ENCODE results near the gene C5orf24.

DNA sequence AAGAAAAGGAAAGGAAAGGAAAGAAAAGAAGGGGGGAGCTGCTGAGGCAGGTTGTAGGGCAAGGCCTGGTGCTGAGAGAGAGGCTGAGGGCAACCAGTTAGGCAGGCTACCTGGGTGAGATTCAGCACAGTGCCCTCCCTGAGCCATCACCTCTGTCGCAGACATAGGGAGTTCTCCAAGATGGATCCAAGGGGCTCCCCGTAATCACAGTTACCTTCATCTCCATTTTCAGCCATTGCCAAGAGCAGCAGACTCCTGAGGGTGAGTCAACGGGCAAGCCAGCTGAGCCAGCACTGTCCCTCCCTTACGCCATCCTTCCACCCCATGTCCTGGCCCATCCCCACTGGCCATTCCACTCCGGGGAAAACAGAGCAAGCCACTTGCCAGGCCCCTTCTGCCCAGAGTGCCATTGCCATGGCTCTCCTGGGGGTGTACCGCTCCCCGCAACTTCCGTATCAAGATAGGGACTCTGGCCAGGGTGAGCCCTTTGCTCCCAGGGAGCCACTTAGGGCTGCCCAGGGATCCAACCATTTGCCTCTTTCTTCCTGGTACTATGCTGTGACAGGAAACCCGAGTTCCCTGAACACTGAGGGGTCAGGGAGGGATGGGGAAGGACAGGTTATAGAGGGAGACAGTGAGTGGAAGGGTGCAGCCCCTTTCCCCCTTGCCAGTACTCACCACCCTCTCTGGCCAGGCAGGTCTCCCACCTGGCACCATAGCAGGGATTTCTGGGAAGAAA, 48.9 kb upstream of the CDKN2AIPNL start:
- PRO-cap, 2 experiments = no peak in any of the 2 experiments

DNA sequence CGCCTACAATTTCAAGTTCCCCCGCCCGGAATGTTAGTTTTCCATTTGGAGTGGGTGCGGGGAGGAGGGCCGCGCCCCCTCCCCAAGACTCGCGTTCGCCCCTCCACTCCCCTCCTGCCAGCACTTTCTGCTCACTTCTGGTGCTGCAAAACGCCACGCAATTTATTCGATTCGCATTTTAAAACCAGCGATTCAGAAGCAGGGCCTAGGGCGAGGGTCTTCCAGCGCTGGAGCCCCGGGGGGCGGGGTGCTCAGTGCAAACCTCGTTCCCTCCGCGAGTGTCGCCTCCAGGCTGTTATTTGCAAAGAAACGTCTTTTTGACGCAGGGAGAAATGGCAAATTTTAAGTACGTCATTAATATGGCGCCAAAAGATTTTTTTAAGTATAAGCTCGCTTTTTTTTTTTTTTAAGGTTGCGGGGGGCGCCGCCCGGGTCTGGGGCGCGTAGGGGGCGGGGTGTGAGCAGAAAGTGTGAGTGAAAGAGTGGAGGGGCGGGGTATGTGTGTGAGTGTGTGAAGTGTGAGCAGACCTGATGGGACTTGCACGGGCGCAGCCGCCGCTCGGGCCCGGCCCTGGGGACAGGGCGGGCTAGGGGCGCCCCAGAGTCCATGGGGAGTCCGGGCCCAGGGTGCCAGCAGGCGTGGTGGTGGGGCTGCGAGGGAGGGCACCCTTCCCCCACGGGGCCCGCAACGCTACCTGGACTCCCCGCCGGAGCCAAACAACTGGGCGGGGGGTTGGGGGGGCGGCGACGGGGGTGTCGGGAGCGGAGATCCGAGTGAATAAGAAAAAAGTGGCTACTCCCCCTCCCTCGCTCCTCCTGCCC, 488 bp upstream of the JADE2 start:
- PRO-cap, 2 experiments = peak in 2 of 2 experiments; most common plus-strand start position 525 of the sequence (in 1); most common minus-strand start position 283 of the sequence (in 1)

- PRO-cap, 2 experiments = no peak in any of the 2 experiments
Observed at GRCh38 chr5:134547635-134548685, 22.5 kb downstream of the JADE2 start.

- PRO-cap, 2 experiments = no peak in any of the 2 experiments
Observed at GRCh38 chr5:134574500-134574789, 49.0 kb downstream of the JADE2 start.

GRCh38 chr5:134634303-134634622, 1.6 kb upstream of the SAR1B start:
- PRO-cap, 2 experiments = peak in 2 of 2 experiments; most common minus-strand start chr5:134634416 (in 2)

DNA sequence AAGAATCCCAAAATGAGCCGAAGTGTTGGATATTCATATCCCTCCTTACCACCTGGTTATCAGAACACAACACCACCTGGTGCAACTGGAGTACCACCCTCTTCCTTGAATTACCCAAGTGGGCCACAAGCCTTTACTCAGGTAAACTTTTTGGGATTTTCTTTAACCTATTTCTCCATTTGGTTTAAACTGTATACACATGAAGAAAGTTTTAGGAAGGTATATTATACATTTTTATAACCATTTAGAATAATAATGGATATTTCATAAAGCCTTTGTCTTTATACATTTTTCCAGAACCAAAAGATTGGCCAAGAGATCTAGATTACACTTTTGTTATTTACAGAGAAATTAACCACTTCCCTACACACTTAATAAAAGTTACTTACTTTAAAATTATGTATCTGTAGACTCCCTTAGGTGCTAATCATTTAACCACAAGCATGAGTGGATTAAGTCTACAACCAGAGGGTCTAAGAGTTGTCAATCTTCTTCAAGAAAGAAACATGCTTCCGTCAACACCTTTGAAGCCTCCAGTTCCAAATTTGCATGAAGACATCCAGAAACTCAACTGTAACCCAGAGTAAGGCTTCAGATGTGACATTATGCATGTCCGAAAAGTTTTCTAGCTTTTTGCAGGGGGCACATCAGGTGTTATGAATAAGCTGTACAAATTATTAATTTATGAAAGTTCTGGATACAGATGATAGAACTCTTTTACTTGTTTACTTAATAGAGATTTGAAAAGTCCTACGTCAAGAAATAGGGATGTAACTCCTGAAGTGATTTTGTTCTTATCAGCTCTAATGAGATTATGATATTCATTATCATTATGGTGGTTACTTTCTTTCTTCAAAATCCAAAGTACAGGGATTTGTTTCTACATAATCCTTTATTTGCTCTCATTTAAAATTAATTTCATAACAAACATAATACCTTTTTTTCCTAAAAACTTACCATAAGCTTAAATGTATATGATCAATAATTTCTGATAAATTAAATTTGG, 26.4 kb downstream of the SEC24A start:
- PRO-cap, 2 experiments = no peak in any of the 2 experiments

GRCh38 chr5:134777235-134778036, 18.9 kb downstream of the DDX46 start:
- PRO-cap, 2 experiments = no peak in any of the 2 experiments

GRCh38 chr5:134845531-134846600, at the start of gene C5orf24:
Gene C5orf24, plus strand, starts transcription at chr5:134845968.
- PRO-cap, 2 experiments = peak in 2 of 2 experiments; most common plus-strand start chr5:134845996 (in 2); most common minus-strand start chr5:134845826 (in 2)

- PRO-cap, 2 experiments = no peak in any of the 2 experiments
Observed at GRCh38 chr5:134964173-134965114, 3.3 kb upstream of the CATSPER3 start.

DNA sequence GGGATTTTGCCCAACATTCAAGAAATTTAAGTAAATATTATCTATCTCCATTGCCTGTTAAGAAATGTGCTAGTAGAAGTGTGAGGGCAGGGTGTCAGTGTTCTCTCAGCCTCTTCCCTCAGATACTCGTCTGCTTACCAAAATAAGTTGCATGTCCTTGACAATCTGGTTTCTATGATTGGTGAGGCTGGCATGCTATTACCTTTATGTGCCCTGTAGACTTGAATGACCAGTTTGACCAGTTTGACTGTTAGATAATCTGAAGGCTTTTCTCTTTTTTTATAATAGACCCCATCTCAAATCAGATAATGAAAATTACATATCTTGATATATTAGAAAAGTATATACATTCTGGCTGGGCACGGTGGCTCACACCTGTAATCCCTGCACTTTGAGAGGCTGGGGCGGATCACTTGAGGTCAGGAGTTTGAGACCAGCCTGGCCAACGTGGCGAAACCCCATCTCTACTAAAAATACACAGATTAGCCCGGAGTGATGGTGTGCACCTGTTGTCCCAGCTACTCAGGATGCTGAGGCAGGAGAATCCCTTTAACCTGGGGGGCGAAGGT, 437 bp downstream of the CATSPER3 start:
- PRO-cap, 2 experiments = no peak in any of the 2 experiments

DNA sequence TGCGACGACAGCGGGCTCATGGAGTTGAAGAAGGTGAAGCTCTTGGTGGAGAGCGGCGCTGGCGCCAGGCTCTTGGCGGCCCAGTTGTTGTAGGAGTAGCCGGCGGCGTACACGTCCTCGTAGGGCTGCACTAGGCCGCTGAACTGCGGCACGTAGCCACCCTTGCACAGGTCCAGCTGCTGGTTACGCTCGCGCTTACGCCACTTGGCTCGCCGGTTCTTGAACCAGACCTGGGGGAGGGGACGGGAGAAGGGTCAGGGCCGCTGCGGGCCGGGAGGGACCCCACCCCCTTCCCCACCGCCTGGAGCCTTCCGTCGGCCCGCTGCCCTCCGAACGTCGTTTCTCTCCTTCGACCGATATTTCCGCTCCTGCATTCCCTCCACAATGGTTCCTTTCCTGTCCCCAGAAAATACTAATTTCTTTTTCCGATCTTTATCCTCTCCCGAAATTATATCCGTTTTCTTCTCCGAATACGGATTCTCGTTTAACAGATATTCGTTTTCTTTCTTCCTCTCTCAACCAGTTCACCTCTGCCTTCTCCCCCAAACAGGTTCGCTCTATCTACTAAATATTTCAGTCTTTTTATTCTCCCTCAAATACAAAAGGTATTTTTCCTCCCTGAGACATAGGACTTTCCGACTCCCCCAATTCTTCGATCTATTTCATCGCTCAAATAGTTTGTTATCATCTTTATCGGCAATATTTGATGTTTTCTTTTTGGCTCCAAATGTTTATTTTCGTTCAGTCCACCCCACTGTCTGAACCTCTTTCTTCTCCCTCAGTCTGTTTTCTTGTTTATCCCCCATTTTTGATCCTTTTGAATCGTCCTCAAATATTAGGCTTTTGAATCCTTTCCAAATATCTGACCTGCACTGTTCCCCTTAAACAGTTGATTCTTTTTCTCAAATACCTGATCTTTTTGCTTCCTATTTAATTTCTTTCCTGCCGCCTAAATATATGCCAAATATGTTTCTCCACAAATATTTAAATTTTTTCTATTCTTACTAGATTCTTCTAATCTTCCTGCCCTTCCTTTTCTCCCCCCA, 4.6 kb downstream of the PITX1 start:
- PRO-cap, 2 experiments = no peak in any of the 2 experiments

DNA sequence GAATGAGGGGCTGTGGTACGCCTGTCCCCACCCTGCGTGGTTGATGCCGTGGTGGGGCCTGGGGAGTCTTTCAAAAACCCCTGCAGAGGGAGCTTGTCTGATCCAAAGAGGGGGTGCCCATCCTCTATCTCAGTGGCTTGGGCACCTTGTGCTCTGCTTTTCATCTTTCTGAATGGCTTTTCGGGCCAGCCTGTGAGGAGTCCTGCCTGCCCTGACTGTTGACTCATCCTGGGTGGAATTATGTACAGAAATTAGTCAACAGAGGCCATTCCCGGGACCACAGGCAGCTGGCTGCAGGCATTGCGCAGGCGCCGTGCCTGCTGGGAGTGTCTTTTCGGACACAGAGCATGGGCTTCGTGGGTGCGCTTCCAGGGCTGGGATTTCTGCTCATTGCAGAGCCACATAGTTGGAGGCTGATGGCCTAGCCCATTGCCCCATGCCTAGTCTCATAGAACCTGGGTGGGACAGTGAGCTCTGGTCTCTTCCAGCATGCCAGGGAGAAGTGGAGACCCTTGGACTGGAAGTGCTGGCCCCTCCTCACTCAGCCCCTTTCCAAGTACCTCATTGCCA, 93.8 kb upstream of the PITX1 start:
- PRO-cap, 2 experiments = no peak in any of the 2 experiments

DNA sequence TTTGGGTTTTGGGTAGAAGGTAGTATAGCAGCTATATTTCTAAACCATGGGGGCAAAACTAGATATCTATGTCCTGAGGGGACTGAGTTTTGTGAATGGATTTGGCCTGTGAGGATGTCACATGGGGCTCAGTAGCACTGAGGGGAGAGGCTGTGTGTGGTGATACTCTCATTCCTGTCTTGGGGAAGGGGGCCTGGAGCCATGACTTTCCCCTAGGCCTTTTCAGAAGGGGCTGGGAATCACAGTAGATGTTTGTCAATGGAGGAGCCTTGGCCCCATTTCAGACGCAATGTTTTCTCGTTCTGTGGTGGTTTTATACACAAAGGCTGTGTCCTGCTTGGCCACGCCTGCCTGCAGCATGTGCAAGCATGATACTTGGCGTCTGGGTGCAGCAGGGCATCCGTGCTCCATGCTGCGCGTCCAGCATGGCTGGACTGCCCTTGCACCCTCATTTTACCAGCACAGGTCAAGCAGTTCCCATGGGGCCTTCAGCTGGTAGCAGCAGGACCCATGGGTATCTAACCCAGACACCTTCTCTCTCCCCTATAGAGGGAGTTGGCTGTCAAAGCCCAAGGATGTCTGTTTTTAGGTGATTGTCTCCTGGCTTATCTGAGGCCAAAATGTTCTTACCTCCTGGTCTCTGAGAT, 158.2 kb upstream of the PITX1 start:
- PRO-cap, 2 experiments = no peak in any of the 2 experiments

DNA sequence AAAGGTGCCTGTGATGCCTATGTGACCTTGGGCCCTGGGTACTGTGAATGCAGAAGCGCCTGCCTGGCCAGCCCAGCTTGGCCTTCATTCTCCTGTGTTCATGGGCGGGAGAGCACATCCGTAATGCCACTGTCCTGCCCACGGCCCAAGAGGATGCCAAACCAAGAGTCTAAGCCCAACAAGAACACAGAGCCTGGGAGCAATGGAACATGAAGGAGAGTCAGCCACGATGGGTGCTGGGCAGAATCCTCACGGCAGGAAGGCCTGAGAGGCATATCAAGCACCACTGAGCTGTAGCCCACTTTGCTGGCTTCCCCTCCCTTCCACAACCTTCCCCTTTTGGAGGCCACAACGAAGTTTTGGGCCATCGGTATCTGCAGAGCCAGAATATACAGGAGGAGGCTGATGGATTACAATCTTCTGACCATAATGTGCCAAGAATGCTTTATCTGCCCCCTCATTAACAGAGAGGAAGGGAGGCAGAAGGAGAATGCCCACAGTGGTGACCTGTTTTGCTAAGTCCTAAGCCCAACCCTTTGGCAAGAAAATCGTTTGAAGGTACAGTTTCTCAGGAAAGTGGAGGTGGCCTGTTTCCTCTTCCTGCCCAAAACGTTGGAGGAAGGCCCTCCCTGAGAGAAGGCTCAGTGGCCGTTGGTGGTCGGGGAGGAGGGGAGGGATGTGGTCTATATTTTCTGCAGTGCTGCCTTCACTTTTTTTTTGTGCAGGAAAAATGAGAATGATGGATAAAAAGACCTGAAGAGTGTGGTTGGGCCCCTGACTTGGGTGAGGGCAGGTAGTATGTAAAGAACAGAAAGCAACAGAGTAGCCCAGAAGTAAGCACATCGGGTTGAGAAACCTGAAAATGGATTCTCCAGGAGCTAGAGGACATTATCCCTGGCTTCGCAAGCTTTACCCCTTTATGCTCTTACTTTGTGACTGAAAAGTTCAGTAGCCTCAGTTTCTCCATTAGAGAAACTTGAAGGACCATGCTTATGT, 26.2 kb downstream of the MACROH2A1 start:
- PRO-cap, 2 experiments = no peak in any of the 2 experiments

DNA sequence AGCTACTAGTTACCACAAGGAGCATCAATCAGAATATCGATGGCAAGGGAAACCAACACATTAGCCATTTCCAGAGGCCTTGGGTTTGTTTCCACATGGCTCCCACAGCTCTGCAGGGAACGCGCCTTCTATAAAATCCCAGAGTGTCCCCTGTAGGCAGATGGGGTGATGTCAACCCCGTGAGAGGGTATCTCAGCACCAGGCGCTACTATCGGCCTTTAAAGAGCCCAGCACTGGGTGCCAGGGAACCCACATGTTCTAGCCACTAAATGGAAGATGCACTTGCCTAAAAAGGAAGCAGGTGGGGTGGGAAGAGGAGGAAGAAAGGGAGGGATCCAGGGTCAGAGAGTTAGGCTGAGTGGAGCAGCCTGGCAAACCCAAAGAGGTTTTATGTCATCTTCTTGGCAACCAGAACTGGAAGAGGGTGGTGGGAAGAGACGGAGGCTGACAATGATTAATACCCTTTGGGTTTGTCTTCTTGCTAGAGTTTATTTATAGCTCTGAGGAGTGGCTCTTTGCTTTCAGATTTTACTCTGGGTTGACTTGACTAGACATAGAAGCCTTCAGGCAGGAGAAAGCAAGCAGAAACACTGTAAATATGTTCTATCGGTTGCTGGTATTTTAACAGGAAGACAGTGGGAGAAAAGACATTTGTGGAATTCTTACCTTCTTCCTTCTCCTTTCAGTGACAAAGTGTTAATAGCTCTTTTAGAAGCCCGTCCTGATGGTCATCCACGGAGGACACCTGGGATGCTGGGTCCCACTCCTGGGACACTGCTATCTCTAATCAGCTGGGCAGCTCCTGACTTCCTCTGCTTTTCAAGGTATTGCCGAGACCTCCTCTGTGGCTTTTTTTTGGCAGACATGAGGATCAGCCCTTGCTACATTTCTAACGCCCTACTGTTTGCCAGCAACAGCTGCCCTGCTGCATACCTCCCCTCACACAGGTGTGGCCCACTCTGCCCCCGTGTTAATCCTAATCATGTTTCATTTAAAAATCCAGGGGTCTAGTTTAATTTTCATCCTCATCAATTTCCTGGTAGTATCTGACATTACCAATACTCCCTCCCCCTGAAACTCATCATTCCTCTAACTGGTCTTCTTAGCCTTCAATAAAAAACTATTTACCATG, 19.6 kb downstream of the MACROH2A1 start:
- PRO-cap, 2 experiments = no peak in any of the 2 experiments

DNA sequence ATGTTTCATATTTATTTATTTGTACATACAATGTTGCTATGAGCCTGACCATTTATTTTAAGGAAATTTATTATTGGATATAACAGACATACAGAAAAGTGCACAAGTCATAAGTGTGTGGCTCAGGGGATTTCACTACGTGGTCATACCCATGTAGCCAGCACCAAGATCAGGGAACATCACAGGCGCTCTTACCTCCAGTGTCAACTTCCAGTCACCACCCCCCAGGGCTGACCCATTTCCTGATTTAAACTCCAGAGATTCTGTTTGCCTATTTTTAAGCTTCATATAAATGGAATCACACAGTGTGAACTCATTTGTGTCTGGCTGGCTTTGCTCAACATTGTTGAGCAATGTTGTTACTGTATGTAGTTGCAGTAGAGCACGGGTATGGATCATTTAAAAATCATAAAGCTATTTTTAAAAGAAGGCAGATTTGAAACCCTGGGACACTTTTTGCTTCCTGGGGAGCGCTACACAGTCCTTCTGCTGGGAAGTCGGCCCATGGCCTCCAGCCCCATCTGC, 13.6 kb downstream of the DCANP1 start:
- PRO-cap, 2 experiments = no peak in any of the 2 experiments

DNA sequence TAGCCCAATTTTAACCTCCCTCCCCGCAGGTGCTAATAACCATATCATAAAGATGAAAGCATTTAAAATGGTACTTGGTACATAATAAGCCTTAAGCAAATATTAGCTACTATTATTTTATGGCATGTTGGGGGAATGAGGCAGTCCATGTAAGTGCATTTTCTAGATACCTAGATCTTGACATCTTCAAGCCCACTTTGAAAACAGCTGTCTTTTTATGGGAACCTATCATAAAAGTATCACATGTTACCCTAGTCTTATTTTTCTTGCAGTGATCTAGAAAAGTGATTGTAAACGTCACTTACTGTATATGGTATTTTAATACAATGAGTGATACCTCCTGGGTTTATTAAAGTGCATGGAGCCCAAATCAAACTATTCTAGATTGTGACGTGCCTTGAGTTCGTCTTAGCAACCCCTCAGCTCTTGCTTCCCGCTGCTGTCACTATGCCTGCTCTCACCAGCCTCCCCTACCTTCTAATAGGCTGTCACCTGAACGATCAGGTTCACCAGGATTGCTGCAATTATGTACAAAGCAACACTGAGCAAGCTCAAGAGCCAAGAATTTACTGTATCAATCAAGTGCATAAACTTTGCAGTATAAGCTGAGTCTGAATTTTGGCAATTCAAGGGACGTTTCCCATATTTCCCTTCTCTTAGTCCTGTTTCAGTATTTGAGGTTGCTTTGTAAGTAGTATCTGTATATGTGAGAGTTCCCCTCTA, 3.1 kb downstream of the LECT2 start:
- PRO-cap, 2 experiments = no peak in any of the 2 experiments

GRCh38 chr5:136019323-136019804, 9.4 kb upstream of the TGFBI start:
- PRO-cap, 2 experiments = no peak in any of the 2 experiments

DNA sequence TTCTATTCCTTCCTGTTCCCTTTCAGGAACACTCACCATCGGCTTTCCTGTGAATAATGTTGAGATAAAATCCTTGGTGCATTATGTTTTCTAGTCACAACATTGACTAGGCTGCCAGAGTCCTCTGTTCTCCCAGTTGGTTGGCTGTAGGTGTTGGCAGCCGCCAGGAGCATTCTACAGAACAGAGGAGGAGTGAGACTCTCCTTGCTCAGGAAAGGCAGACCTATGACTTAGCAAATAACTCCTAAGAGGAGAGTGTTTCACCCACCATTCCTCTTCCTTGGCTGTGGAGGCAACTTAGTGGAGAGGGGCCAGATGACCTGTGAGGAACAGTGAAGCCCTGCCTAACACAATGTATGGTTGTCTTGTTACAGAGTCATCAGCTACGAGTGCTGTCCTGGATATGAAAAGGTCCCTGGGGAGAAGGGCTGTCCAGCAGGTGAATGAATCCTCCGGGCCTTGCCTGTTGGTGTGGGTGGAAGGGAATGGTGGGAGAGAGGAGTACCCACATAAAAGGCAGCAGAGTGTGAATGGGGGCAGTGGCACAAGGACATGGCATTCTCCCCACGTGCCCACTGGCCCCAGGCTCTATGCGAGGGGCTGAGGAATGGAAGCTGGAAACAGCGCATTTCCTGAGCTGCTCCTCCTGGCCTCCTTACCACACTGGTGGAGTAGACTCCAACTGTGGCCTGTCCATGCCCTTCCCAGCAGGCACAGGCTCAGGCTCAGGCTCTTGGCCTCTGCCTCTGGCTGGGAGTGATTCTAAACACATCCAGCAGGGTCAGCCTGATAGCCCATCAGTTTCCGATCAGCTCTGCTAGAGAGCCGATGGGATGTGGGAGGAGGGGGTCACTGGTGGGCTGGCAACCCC, 15.1 kb downstream of the TGFBI start:
- PRO-cap, 2 experiments = no peak in any of the 2 experiments

DNA sequence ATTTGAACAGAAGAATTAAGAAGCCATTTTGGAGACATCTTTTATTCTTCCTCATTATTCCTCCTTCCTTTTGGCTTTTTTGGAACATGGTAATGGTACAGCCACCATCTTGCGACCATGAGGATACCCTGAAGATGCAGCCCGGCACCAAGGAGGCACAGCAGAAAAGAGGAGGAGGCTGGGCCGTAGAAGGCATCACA, 279.6 kb upstream of the TRPC7 start:
- PRO-cap, 2 experiments = no peak in any of the 2 experiments